ENCODE measurements around the gene FKTN.

GRCh38 chr9:104923852-104924296 is 4.1 kb downstream of the ABCA1 start:
- RRBS, 2 experiments = no CpG with 5 or more reads among the region's 5 CpGs

- RRBS, 2 experiments = no CpG with 5 or more reads among the region's 16 CpGs
Measured at GRCh38 chr9:105064099-105065427, 136.6 kb upstream of the ABCA1 start.

DNA sequence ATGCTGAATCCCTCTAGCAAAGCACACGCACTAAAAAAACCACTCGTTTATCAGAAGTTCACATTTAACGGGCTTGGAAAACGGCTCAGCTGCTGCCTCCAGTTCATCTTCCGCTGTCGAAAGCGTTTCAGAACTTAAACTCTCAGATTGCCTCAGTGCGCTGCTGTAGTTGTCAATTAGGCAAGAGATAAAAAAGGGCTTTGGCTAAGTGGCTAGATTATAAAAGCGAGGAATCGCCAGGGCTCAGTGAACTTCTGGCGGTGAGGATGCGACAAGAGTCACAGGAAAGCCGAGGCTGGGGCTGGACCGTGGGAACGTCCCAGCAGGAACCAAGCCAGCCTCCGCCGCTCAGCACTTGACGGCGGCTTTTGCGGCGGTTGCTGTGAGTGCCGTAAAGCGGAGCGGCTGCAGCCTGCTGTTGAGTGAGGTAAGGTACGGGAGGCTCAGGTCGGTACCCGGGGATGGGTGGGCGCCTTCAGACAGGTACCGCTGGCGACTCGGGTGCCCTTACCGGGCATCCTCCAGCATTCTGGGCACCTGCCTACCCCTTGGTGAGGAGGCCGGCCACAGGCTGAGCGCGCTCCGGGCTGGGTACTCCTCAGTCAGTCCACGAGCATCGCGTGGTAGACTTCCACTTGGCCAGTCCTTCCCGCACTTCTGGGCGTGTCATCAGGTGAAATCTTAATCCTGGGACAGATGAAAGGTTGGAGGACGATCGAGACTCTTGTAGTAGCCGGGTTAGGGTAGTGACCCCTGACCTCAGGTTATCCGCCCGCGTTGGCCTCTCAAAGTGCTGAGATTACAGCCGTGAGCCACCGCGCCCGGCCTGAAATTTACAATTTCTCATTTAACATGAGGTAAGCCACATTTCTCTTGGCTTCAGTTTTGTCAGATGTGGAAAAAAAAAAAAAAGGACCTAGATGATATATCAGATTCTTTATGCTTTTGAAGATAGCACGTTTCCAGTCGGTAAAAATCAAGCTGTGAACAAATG is at the start of gene FKTN:
FKTN (plus strand) TSS at position 393 of the 994 bp plus-strand sequence.
- RRBS, 2 experiments = 2% methylated on average over 8 of the region's 53 CpGs

DNA sequence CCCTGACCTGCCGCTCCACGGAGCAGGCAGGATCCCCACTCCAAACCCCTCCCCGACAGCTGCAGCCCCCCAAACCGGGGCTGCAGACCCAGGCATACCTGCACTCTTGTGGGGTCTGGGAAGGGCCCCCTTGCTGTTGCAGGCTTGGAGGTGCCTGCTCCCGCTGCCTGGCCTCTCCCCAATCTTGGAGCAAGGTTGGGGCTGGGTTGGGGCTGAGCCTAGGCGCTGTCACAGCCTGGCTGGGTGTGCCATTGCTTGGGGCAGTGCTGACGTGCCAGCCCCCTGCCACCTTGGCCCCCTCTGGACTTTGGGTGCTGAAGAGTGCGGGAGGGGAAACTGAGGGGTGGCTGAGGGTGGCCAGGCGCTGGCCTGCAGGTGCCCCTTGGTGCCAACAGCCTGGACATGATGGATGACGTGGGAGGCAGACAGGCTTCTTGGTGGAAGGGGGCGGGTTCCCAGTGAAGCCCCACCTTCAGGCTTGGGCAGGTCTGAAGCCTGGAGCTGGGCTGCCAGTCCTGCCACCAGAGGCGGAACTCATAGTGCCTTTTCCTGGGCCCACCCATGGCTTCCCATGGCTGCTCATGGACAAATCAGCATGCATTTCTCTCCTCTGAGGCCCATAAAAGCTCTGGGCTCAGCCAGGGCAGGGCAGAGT is 19.0 kb downstream of the TMEM38B start:
- RRBS, 2 experiments = no CpG with 5 or more reads among the region's 12 CpGs

- RRBS, 2 experiments = 16% methylated on average over 5 of the region's 49 CpGs; no CpG with 5 or more reads in 1 of the 2 experiments
Measured at GRCh38 chr9:106859716-106860612, 3.0 kb upstream of the ZNF462 start.

DNA sequence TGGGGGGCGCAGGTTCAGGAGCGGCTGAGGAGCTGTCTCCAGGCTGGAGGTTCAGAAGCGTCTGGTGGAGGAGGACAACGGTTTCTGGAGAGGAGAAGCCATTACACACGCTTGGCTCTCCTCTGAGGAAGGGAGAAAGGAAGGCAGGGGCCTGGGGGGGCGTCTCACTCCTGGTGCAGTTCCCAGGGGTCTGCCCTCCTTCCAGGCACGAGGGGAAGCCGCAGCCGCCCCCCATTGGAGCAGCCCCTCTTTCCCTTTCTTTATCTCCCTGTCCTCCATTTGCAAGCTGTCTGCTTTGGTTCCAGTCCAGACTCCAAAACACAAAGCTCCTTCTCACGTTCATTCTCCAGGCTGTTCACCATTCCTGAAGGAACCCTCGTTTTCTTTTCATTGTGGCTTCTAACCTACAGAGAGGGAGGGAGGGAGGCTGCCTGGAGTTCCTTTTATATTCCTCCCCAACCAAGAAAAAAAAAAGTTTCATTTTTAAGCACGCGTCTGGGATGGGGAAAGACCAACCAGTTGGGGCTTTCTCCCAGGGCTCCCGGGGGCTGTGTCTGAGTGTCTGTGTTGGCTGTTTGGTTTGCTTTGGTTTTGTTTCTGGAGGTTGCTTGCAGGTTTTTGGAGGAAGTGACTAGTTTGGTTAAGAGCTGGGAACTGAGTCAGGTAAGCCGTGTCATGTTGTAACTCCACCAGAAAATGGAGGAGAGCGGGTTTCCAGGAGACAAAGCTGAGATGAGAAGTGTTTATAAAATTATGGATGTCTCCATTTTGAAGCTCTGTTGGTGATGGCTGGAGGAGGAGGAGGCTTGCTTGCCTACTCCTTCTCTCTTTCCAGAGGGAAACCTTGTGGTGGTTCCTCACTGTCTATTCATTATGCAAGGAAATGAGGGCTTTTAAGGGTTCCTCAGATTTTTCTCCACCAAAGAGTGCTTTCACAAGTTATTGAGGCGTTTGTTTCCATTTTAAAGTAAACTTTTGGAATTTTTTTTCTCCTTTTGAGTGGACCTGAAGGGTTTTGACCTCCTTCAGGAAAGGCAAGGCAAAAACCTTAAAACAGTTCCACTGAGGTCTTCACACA is 1.6 kb downstream of the ZNF462 start:
- RRBS, 2 experiments = no CpG with 5 or more reads among the region's 17 CpGs

GRCh38 chr9:106916392-106917360 is 53.7 kb downstream of the ZNF462 start:
- RRBS, 2 experiments = no CpG with 5 or more reads among the region's 9 CpGs

DNA sequence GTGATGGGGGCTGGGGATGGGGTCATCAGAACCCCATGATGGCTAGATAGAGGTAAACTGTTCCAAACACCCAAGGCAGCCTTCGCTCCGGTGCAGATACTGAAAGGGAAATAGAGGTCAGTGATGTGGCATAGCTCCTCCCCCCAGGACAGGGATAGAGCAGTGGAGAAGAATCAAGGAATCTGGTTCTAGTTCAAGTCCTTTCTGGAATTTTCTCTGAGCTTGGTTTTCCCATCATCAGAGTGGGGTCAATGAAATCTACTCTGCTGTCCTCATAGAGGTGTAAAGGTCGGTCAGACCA is 105.9 kb upstream of the RAD23B start:
- RRBS, 2 experiments = no CpG with 5 or more reads among the region's 3 CpGs

- RRBS, 2 experiments = no CpG with 5 or more reads among the region's 1 CpG
Measured at GRCh38 chr9:107300792-107301044, 17.6 kb downstream of the RAD23B start.

- RRBS, 2 experiments = no CpG with 5 or more reads among the region's 3 CpGs
Measured at GRCh38 chr9:107329985-107330807, 47.1 kb downstream of the RAD23B start.

DNA sequence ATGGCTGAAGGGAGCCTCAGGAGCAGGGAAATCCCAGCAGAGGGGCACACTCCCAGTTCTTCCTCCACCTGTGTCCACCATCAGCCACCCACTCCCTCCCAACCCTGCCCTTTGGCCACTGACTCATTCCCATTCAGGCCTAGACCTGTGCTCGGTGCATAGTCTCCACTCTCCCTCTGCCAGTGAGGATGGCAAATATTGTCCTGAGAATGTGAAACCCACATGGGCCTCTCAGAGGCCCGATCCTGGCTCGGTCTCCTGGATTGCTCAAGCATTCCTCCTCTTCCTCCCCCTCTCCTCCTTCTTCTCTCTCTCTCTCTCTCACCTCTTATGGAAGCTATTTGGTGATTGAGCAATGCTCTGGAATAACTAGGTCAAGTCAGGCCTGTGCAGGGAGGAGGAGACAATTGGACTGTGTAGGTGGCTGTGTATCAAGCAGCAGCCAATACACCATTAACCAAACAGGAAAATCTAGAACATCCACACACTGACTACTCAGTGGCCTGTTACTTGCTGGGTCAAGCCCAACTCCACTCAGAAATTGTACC is 99.9 kb downstream of the KLF4 start:
- RRBS, 2 experiments = no CpG with 5 or more reads among the region's 3 CpGs

GRCh38 chr9:107638577-107639411 is 149.2 kb upstream of the KLF4 start:
- RRBS, 2 experiments = no CpG with 5 or more reads among the region's 8 CpGs

GRCh38 chr9:107734588-107735066 is 245.1 kb upstream of the KLF4 start:
- RRBS, 2 experiments = no CpG with 5 or more reads among the region's 8 CpGs

GRCh38 chr9:107737665-107738873 is 248.5 kb upstream of the KLF4 start:
- RRBS, 2 experiments = no CpG with 5 or more reads among the region's 21 CpGs

GRCh38 chr9:107768108-107768837 is 278.7 kb upstream of the KLF4 start:
- RRBS, 2 experiments = no CpG with 5 or more reads among the region's 13 CpGs

DNA sequence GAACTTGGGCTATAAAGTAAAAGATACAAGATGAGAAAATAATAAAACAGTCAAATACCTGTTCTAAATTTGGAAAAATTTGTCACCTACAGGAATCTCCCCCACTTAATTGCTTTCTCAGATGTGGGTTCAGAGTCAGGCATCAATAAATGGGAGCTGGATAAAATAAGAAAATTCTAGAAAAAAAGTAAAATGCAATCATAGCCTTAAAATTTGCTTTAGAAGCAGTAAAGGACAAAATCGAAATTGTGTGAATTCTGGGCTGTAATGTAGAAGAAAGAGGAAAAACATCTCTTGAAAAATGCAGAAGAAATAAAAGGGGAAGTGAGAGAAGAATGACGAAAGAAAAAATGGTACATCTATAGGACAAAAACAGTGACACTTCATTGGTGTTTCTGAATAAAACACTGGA is 642.4 kb downstream of the ACTL7B start:
- RRBS, 2 experiments = no CpG with 5 or more reads among the region's 2 CpGs

DNA sequence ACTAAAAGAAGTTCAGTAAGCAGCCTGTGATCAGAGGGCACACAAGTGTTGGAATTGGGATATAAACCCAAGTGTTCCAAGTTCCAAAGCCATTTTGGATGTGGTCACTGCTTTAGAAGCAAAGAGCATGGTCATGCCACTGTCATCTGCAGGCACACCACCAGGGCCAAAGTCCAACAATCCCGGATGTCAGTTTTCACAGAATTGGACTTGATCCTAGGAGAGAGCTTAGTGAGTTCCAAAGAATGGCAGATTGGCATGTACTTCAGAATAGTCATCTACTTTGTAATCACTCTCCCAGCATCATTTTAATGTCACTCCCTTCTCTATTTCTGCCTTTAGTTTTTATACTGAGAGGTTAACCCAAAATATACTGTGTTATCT is 388.1 kb downstream of the ACTL7B start:
- RRBS, 2 experiments = no CpG with 5 or more reads among the region's 1 CpG